CD14-positive monocyte (primary cell): ENCODE results near the genes FBXL5 and FAM184B.

DNA sequence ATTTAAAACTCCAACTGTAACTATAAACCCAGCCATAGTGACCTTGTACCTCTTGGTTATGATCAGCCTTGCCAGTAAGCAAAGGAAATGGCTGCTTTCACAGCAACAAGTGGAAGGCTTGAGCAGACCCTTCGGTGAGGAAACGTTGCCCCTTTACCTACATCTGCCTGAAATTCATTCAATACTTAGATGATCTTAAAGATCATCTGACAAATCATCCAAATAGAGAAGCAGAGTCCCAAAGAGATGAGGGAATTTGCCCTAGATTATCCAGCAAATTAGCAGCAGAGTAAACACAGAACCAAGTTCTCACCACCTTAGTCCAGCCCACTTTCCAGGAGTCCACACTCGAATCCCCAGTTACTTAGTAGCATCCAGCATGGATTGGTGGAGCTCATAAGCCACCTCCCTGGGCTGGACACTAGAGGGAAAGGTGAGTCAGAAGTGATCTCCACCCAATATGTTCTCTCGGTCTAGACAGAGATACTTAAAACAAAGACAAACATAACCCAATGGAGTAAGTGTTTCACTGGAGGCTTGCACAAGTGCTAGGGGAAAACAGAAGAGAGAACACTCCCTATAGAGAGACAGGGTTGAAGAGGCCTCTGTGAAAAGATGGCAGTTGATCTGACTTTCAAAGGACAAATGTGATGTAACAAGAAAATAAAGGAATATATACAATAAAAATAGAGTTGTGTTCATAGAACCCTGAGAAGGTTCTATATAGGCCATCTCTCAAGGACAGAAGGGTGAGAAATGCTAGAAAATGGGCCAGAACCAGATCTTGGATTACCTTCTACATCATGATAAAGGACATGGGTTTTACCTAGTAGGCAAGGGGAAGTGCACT is 105.1 kb upstream of the CPEB2 start:
- CAGE, long polyA plus RNA, result no peak

DNA sequence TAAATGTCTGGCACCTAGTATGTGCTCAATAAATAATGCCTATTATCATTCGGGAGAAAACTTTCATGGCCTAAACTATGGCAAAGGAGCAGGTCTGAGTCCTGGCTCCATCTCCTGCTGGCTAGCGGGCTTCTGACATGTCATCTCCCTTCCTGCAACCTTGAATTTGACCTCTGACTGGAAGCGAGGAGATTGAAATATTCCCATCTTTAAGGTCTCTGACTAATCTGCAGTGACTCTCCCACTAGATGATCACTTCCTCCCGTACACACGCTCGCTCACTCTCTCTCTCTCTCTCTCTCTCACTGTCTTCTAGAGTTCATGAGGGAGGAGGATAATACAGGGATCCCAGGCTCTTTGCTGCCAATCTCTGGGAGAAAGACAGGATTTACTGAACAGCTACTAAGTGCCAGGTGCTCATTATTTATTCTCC is 193.8 kb upstream of the C1QTNF7 start:
- CAGE, long polyA plus RNA, result no peak

GRCh38 chr4:15385977-15386455 is 41.8 kb upstream of the C1QTNF7 start:
- CAGE, long polyA plus RNA, result no peak

GRCh38 chr4:15455071-15455684 is 14.5 kb upstream of the CC2D2A start:
- CAGE, long polyA plus RNA, result no peak

GRCh38 chr4:15654608-15655193 is 456 bp downstream of the FBXL5 start:
- CAGE, long polyA plus RNA, result no peak

DNA sequence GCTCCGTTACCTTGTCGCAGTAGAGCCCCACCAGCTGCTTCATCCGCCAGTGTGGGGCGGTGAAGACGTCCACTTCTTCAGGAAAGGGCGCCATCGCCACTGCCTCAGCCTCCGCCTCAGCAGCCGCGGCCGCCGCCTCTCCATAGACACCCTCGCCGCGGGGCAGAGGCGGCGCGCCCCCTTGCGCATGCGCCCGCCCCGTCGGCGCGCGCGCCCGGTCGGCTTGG is at the start of gene FBXL5:
Gene FBXL5, minus strand, starts transcription at position 164 of the 227 bp plus-strand sequence.
- CAGE, long polyA plus RNA, result no peak

DNA sequence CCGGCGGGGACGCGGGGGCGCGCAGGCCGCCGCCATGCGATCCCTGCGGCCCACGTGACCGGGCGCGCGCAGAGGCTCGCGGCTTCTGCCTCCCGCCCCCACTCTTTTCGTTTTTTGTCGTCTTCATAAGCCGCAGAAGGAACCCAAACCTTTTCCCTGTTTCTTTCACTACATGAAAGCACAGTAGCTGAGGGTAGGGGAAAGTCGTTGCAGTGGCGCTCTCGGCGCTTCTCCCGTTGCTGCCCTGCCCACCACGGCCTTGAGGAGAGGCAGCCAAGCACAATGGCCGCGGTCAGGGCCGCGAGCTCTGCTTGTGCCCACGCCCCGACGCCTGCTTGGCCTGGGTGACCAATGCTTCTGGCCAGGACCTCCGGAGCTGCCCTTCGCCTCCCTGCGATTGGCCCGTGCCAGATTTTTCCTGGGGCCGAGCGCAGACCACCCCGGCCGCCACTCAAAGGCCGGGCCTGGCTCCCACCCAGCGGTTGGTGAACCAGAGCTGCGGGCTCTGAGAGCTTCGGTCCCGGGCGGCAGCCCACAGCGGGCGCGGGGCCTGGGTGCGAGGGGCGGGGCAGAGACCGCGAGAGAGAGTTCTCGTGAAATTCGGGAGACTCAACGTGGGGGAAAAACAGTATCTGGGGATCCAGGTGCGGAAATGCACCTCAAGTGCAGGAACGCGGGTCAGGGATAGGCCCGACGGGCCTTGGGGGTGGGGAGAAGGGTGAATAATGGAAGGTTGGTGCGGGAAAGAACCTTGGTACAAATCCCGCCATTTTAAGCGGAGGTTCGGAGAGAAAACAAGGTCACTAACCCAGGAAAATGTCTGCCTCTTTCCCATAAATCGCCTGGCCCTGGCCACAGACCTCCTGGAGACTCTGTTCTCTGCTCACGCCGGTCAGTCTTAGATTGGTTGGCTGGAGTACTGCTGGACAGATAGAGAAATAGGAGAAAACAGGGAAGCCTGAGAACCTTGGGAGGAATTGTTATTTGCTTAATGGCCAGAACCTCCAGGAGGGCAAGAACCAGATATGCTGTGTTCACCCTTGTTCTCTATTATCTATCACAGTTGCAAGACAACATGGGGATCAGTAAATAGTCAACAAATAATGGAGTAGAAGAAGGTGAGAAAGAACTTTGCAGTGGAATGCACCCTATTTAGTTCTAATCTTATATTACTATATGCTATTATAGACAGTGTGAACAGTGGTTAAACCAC is 670 bp upstream of the FBXL5 start:
- CAGE, long polyA plus RNA, result no peak

GRCh38 chr4:15809021-15809536 is 31.0 kb downstream of the CD38 start:
- CAGE, long polyA plus RNA, result no peak

- CAGE, long polyA plus RNA, result no peak
Observed at GRCh38 chr4:16057119-16057439, 26.7 kb downstream of the PROM1 start.

DNA sequence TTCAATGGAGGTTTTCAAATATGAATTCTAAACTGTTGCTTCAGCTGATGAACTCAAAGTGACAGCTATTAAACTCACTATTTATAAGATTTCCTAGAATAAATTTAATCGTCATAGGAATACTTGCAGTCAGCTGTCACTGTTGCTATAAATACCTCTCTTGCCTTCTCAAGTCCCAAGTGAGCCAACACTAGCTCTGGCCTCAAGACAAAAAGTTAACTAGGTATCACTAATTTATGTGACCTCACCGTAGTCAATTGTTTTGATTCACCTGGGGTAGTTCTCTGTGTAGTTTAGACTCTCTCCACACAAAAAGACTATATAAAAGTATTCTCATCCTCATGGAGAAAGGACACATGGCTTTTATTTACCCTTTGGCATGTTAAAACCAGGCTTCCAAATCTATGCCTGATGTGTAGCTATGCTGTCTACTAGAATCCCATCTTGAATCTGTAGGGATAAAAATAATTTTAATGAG is 34.4 kb upstream of the PROM1 start:
- CAGE, long polyA plus RNA, result no peak

- CAGE, long polyA plus RNA, result no peak
Observed at GRCh38 chr4:16142675-16143272, 59.0 kb upstream of the PROM1 start.

- CAGE, long polyA plus RNA, result no peak
Observed at GRCh38 chr4:16224148-16225088, 1.9 kb downstream of the TAPT1 start.

DNA sequence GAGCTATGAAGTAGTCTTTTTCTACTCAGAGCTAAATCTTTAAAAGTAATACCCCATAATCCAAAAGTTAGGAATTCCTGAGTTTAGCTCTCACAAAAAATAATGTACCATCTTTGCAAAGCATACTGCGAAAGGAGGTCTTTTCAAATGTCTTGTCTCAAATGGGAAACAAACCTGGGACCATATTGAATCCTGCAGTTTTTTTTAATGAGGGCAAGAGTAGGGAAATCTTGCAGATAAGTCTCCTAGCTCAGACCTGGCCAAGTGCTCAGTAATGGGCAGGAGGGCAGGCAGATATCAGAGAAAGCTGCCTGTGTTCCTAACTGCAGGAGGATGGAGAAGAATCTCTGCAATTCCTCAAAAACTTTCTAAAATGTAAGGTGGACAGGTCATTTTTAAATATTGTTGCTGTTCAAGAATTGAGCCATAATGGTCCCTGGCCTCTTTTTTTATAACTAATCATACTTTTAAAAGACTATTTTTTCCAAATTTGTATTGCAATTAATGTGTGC is 2.2 kb downstream of the LDB2 start:
- CAGE, long polyA plus RNA, result no peak

GRCh38 chr4:17535917-17536276 is 20.9 kb downstream of the CLRN2 start:
- CAGE, long polyA plus RNA, result no peak

DNA sequence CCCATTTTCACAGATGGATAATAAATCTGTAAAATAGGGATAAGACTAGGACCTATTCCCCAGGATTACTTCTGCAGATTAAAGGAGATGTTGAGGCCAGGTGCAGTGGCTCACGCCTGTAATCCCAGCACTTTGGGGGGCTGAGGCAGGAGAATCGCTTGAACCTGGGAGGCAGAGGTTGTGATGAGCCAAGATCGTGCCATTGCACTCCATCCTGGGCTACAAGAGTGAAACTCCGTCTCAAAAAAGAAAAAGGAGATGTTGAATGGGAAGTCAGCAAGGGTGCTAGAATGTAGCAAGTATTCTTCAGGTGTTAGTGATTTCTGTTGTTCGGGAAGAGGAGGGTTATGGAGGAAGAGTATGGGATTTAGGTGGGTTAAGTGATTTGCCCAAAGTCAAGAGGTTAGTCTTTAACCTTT is 11.6 kb downstream of the MED28 start:
- CAGE, long polyA plus RNA, result no peak

GRCh38 chr4:17743874-17744136 is 37.6 kb downstream of the FAM184B start:
- CAGE, long polyA plus RNA, result no peak

DNA sequence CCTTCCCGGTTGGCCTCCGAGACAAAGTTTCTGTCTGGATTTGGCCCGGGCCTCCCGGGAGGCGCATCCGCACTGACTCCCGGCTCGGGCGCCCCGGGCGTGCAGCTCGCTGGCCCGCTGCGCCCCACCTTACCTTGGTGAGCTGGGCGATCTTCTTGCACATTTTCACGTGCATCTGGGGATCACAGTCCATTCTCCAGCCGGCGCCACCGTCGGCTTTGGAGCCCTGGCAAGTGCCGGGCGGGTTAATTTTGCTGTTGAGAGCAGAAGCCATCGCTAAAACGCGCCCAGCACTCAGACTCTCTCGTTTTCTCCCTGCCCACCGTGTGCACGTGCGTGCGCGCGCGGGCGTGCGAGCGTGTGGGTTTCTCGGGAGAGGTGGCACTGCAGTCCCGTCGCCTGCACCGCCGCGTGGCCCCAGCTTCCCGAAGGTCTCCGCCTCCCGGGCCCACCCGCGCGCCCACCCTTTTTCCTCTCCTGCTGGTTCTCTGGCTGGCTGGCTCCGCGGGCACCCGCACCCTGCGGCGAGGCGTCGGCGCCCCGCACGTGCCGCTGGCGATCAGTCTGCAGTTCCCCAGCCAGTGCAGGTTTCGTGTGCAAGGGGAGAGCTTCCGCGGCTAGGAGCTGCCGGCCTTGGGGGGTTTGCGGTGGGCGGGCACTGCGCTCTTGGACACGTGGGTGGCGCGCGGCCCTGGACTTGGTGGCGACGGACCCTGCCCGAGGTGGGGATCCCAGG is at the start of gene FAM184B:
Gene FAM184B, minus strand, starts transcription at position 596 of the 736 bp plus-strand sequence.
- CAGE, long polyA plus RNA, result no peak

DNA sequence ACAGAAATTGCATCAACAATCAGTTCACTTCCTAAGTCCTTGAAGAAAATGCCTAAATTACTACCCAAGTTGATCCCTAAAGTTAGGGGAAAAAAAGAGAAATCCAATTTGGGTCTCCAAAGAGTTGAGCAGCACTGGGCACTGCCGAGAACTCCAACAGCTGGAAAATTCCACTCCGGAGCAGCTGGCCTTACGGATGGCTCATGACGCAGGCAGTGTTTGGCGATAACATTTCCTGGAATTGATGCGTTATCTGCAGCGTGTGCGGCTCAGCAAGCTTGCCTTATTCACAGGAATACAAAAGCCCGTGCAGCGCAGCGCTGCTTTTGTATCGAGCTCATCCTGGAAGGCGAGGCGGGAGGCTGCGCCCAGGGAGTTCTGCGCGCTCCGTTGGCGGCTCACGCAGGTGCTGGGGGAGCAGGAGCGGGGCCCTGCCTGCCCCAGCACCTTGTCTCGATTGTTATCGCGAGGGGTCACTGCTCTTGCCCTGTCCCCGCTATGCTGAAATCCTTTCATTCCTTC is 297.4 kb upstream of the LCORL start:
- CAGE, long polyA plus RNA, result no peak

GRCh38 chr4:18418551-18418786 is 396.9 kb upstream of the LCORL start:
- CAGE, long polyA plus RNA, result no peak

- CAGE, long polyA plus RNA, result no peak
Observed at GRCh38 chr4:20983603-20984752, 283.7 kb downstream of the PACRGL start.